Mononuclear cell (primary cell): ENCODE data around the gene MBNL2.

GRCh38 chr13:97142467-97143075 lies 79.6 kb upstream of the MBNL2 start:
- RRBS: no CpG with 5 or more reads among the region's 9 CpGs

GRCh38 chr13:97179308-97180081 lies 42.6 kb upstream of the MBNL2 start:
- RRBS: no CpG with 5 or more reads among the region's 4 CpGs

- RRBS: no CpG with 5 or more reads among the region's 23 CpGs
Observed at GRCh38 chr13:97221812-97223103, at the start of gene MBNL2. Gene MBNL2 (plus strand): TSS chr13:97222333.

- RRBS: no CpG with 5 or more reads among the region's 15 CpGs
Observed at GRCh38 chr13:97242600-97243312, 20.6 kb downstream of the MBNL2 start.

DNA sequence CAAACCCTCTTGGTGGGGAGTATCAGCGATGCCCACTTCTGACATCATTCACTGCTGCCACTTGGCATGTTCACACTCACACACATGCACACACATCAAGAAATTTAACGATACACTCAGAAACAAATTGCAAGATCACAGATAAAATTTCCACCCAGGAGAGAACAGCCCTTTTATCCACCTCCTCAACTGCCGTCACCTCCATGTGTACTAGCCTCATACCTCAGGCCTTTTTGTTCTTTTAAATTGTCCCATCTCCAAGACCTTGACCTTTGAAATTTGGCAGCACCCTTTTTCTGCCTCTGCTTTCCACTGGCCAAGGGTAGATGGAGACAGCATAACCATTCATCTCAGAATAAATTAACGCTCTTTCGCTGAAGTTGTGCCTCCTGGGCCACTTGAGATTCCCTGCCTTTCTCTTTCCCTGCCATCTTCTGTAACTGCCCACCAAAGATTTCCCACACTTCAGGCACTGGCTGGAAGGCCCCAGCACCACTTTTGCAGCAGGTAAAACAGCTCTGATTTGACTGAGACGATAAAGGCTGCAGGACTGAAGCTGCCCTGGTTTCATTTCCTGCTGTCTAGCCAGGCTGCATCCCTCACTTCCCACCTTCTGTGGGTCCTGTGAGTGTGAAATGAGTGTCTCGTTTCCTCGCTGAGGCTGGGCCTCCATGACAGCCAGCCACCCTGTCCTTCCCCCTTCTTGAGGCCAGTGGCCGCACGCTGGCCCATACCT lies 39.3 kb downstream of the MBNL2 start:
- RRBS: no CpG with 5 or more reads among the region's 10 CpGs

GRCh38 chr13:97348640-97349071 lies 85.3 kb upstream of the RAP2A start:
- RRBS: no CpG with 5 or more reads among the region's 5 CpGs

DNA sequence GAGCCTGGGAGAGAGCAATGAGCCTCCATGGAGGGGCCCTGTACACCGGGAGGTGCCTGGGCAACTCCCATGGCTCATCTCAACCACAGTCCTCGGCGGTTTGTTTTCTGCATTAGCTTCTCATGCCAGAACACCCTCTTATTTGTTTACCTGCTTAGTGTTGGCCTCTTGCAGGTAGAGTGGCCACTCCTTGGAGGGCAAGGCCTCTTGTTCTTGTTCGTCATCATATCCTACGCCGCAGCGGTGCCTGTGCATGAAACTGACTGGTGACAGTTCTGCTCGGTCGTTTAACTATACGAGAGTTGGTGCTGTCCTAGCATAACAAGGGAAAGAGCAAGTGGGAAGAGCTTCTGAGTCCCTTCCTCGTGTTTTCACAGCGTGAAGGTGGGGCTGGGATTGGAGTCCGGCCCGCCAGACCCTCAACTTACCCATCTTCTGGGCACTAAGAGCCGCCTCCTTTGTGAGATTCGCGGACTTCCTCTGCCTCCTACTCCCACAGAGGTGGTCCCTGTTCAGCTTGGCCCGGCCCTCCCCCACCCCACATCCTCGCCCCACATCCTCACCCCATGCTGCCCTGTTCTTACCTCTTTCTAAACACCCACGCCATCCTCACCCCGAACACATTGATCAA lies 40.6 kb upstream of the RNF113B start:
- RRBS: no CpG with 5 or more reads among the region's 21 CpGs

DNA sequence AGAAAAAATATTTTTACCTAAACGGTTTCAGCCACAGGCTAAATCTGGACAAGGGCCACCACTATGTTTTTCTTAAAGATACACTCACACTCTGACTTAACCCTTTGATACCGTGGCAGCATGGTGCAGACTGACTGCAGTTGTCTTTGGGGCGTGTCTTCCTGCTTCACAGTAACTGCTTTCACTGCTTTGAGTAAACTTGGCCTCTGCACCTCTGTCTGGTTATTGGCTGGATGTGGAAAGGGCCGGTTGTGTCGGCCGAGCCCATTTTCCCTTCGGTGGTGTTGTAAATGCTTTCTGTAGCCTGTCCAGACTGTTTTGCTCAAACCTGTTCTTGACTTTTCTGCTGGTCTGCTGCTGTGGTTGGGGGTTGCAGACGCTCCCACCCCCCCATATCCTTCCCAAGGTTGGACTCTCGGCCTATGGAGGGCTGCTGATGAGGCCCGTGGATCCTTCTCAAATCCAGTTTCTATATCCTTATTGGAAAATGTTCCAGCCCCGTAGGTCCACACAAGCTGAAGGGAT lies 90.1 kb upstream of the RNF113B start:
- RRBS: no CpG with 5 or more reads among the region's 11 CpGs

DNA sequence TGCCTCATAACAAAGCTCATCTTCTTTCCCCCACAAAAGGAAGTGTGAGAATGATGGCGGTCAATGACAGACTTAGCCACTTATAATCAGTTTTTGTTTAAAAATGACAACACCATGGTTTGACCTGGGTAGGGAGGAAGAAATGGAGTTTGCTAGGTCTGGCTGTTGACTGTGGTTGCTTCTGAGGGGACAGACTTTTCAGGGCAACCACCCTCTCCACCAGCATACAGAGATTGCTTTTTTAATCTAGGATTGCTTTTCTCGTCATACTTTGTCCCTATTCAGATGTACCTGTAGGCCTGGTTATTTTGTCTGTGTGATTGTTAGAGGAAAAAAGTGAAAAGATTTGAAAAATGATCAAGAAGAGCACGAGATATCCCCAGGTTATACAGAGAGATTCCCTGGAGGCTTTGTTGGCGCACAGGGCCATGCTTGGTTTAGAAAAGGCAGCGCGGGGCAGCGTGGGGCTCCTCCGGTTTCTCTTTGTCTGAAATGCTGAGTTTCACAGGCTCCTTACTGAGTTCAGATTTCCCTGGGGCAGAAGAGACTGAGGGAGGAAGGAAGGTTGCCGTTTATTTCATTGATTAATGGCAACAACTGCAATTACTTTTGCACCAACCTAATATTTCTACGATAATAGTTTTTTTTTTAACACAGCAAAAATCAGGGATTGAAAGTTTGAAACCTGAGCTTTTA lies 96.9 kb upstream of the RNF113B start:
- RRBS: no CpG with 5 or more reads among the region's 10 CpGs

- RRBS: no CpG with 5 or more reads among the region's 21 CpGs
Observed at GRCh38 chr13:98406479-98407217, 170.3 kb downstream of the STK24 start.

GRCh38 chr13:98440503-98440704 lies 136.5 kb downstream of the STK24 start:
- RRBS: no CpG with 5 or more reads among the region's 4 CpGs

DNA sequence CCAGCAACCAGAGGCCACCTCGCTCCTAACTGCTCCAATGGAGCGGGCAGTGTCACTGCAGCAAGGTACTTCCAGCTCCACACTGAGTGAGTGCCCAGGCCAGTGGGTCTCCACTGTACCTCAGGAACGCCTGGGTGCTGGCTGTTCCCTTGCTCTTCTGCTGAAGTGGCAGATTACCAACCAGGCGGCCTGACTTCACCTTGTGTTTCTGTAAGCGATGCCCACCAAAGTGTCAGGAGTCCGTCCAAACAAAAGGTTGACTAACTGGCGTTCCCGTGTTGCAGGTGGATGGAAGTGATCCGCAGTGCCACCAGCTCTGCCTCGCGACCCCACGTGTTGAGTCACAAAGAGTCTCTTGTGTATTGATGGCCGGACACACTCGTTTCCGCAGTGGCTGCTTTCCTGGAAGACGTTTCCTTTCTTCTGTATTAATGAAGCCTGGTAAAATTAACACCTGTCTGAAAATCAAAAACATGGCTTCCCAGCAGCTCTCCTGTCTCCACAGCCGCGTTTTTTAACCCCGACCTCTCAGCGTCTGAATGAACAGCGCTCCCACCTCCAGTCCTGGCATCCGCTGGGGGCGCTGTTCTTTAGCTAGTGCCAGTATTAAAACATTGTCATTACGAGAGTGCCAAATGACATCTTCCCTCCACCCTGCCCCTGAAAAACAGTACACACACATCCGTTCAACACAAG lies 128.8 kb downstream of the STK24 start:
- RRBS: no CpG with 5 or more reads among the region's 25 CpGs

GRCh38 chr13:98470971-98471759 lies 105.7 kb downstream of the STK24 start:
- RRBS: no CpG with 5 or more reads among the region's 10 CpGs

DNA sequence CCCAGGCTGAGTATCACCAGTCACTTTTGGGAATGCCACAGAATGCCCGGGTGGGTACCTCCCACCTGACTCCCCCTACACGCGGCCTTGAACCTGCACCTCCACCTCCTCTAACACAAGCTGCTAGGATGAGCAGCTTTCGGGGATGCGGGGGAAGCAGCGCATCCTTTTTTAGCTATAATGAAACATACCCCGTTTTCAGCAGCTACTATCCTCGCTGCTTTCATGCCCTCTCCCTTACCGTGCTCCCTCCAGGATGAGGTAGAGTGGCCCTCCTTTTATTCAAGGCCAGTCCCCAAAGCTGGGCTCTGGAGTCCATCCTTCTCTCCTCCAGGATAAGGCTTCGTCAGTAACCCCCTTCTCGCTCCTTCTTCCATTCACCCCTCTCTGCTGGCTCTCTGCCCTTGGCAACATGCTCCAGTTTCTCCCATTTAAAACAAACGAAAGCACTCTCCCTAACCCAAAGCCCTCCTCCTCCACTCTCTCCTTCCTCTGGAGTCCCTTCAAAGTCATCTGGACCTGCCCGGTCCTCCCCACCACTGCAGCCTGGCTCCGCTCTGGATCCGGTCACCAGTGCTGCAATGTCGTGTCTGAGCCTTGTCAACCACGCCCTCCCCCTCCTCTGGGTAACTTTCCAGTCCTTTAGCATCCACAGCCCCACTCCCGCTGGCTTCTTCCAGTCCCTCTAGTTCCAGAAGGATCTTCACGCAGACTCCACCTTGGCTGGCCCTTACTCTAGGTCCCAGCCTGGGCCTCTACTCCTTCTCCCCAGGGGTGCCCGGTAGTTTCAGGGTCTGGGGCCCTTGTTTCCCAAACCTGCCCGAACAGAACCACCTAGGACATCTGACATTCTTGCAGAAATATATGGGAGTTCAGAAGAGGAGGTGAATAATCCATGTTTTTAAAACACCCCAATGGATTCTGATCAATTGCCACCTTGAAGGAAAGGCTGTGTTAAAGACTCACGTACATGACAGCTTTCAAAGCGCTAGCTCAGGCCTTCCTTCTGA lies 55.1 kb downstream of the STK24 start:
- RRBS: no CpG with 5 or more reads among the region's 23 CpGs

- RRBS: no CpG with 5 or more reads among the region's 12 CpGs
Observed at GRCh38 chr13:98541126-98542090, 35.5 kb downstream of the STK24 start.

GRCh38 chr13:98557860-98558629 lies 18.9 kb downstream of the STK24 start:
- RRBS: no CpG with 5 or more reads among the region's 7 CpGs

GRCh38 chr13:98566197-98566477 lies 10.8 kb downstream of the STK24 start:
- RRBS: no CpG with 5 or more reads among the region's 6 CpGs

- RRBS: no CpG with 5 or more reads among the region's 6 CpGs
Observed at GRCh38 chr13:98592291-98592737, 15.4 kb upstream of the STK24 start.

GRCh38 chr13:98687457-98687942 lies 65.0 kb downstream of the SLC15A1 start:
- RRBS: no CpG with 5 or more reads among the region's 6 CpGs

DNA sequence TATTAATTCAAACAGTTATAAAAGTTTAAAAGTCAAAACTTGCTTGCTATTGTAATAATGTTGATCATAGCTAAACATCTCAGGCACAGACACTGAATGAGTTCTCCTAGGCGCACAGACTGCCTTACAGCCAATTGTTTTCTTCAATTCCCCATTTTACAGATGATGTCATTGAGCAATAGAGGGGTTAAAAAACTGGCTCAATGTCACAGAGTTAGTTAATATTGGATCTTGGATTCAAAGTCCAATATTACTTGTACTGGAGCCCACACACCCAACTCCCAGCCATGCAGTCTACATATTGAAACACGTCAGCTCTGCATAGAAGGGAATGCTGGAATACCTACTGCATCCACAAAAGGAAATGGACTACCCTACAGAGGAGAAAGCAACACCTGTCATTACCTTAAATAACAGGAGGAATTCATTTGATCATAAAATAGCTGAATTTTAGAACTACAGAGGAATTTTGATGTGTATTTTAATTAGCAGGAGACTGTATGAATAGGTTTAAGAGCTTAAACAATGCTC lies 76.2 kb upstream of the SLC15A1 start:
- RRBS: no CpG with 5 or more reads among the region's 2 CpGs